Subcutaneous adipose tissue (tissue), 3 donors: Measurements from ENCODE around the gene HPGDS.

- PRO-cap: no peak
- RAMPAGE, long total RNA, 3 experiments: no peak in any of the 3 experiments
Observed at GRCh38 chr4:88655841-88656495, 41.7 kb downstream of the NAP1L5 start.

DNA sequence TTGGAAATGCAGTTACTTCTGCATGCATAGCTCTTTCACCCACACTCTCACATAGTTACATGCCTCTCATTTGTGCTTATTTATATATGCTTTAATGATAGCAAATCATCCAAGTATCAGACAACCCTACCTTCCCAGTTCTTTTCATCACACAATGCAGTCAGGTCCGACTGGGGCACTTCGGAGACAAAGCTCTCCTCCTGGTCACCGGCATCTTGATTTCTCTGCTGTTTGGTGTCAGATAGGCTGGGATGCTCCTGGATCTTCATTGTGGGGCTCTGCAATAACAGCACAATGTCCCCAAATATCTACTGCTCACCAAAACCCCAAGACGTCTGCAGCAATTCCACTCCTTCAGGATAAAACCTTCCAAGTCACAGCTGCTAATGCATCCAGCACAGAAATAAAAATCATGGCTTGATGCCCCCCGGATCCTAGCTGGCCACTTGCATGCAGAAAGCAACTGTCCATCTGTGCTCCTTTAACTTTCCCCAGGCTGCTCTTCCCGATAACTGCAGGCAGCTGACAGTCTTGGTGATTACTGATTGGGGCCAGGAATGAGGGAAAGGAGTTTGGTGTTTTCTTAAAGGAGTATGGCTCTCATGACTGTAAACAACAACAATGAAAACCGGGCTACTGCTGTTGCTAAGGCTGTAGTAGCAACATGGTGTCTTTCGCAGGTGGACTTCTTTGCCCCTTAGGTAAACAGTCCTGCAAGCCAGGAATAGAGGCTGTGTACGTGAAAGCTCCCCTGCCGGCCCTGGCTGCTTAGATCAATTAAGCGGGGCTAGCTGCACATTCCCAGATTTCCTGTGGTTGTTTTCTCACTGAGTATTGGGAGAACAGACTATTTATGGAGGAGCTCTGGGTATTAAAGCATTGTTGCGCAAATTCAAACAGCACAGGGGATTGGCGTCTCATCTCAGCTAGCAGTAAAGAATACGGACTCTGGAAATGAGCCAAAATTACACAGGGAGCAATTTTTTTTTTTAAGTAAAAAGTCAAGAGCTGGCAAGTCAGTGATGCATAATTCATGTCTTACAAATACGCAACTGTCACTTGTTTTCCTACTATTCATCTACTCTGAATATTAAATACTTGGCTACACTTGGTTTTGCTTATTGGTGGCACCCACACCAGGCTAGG is 61.4 kb upstream of the NAP1L5 start:
- PRO-cap: unidirectional peak, minus-strand start at position 779 of the sequence
- RAMPAGE, long total RNA, 3 experiments: start-site peak on the minus strand in 1 of 3 experiments, centred at positions 254 to 848 of the sequence, 24 to 29 reads per replicate

GRCh38 chr4:88772950-88773571 is 75.4 kb upstream of the NAP1L5 start:
- PRO-cap: no peak
- RAMPAGE, long total RNA, 3 experiments: no peak in any of the 3 experiments

DNA sequence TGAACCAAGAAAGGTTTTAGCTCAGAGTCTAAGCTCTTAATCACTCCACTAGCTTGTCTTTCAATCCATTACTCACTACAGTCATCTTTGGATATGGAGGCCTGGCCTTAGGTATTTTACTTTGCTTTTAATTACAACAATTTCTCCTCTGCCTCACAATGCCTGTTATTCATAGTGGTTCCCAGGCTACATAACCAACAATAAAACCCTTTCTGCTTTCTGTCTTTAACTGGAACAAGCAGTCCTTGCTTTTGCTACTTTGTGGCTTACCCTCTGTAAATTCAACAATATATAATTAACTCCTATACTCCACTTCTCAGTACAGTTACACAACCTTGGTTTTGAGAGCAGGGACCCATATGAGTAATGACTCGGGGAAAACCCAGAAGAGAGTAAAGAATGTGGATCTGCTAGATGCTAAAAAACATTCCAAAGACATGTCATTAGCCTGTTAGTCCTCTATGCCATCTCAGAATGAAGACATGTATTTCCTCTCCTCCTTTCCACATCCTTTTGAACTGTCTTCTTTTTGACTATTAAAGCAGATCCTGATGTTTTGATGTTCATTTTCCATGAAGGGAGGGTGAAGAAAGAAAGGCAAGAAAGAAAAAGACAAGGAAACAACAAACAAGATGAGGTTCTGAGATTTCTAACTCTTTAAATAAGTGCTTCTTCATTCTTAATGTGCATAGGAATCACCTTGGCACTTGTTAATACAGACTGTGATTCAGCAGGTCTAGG is 94.8 kb upstream of the NAP1L5 start:
- PRO-cap: no peak
- RAMPAGE, long total RNA, 3 experiments: no peak in any of the 3 experiments

GRCh38 chr4:89253745-89254473 is 53.7 kb downstream of the GPRIN3 start:
- PRO-cap: no peak
- RAMPAGE, long total RNA, 3 experiments: no peak in any of the 3 experiments

GRCh38 chr4:89290563-89291146 is 16.9 kb downstream of the GPRIN3 start:
- PRO-cap: no peak
- RAMPAGE, long total RNA, 3 experiments: no peak in any of the 3 experiments

DNA sequence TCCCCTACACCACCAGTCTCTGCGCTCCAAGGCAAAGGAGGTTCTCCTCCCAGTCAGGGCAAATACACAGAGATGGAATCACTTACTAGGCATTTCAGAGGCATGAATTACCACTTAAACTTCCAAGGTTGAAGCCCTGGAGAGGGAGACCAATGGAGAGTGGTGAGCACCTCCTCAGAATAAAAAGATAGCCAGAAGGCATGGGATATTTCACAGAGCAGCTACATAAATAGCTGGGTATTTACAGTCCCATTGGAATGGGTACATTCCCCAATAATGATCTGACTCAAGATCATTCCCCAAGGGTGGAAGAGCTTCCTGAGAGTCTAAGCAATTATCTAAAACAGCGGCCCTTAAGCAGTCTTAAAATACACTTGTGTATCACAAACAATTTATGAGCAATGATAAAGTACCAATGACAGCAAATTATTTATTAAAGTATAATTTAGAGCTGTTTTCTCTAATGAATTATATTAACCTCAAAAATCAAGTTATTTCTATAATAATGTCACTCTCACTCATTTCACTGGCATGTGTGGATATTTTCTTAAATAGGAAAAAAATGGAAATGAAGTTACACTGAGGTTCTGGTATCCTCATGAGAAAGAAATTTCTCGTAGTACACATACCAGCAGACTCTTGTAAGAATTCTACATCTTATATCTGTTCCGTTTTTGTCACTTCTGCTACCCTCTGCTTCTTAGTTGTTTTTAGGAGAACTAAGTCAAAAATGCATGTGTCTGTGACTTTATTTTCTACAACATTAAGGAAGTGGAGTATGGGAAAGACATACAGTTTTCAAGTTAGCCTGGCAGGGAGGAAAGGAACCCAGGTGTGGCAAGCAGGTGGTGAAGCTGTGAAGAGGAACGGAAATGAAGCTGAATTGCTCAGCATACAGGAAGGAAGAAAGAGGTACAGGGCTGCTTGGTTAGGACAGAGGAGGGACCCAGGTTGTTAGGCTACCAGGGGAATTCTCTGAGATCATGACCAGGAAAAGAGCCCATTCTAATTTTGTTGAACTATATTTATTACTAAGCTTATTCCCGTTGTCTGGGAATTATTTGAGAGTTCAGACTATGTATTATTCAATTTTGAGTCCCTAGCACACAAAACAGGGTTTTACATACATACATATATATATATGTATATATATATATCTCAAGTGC is 9.7 kb downstream of the GPRIN3 start:
- PRO-cap: no peak
- RAMPAGE, long total RNA, 3 experiments: no peak in any of the 3 experiments

DNA sequence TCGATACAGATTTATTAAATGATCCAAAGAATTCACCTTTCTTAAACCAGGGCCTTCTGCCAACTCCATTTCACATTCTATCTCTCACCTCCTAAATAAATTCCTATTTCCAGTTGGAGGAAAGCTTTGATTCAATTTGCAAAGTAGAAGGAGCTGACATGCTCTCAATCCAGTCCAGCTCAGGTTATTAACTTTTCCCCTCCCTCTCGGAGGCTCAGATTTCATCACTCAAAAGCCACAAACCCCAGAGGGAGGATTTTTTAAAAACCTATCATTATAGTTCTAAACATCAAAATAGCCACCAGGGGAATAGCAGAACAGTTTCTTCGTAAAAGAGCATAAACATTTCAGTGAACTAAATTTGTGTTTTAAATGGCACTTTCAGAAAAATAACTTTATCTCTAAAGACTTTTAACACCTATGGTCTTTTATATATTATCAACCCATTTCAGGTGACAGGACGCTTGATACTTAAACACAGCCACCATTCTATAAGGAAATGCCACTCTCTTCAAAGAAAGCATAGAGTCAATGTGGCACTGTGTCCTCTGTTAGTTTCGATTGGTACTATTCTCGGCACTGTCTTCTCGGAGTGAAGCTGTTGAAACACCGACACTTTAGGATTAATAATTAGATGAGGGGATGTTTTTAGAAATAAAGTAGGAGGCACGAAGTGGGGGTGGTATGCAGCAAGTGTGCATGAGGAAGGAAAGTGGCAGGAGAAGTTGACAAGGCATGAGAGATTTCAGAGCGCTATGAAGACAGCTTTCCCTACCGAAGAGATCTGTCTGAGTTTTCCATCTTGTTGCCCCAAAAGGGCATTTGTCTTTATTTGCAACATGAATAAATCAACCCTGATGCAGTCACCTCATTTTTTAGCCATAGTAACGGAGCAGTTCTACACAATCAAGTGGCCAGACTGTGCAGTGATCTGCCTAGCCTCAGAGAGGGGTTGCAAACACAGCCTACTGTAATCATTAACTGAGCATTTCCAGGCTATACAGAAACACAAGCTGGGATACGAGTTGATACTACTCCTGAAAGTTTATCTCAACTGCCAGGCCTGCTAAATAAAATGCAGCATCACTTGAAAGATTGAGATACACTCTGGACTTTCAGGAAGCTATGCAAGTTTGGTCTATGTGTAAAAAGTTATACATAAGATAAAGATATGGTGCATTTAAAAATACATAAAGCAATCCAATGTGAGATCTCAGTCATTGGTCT is 8.5 kb downstream of the GPRIN3 start:
- PRO-cap: no peak
- RAMPAGE, long total RNA, 3 experiments: no peak in any of the 3 experiments

DNA sequence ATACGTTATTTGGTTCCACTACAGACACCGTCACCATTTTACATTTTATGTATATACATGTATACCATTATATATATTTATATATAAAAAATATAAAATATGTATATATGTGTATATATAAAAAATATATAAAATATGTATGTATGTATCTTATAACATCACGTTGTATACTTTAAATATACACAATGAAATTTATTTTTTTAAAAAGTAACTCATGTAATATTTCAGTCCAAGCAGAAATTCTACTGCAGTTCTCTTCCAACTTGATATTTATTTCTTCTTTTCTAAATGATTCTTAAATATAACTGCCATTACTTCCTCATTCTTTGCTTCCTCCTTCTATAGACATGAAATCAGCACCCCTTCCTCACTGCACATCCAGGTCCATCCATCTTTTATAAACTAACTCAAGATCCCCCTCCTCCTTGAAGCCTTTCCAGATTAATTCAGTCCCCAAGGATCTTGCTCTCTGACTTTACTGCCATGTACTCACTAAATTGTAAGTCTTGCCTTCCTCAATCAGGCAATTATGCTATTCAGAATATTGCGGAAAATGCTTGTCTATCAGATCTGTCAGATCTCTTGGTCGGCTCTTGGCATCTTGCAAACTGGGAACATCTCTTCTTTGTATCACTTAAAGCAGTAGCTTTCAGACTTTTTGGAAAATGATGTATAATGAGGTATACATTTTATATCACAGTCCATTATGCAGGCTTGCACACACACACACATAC is 3.7 kb downstream of the GPRIN3 start:
- PRO-cap: unidirectional peak, minus-strand start at position 272 of the sequence
- RAMPAGE, long total RNA, 3 experiments: no peak in any of the 3 experiments

- PRO-cap: no peak
- RAMPAGE, long total RNA, 3 experiments: no peak in any of the 3 experiments
Observed at GRCh38 chr4:89304869-89305712, 2.5 kb downstream of the GPRIN3 start.

DNA sequence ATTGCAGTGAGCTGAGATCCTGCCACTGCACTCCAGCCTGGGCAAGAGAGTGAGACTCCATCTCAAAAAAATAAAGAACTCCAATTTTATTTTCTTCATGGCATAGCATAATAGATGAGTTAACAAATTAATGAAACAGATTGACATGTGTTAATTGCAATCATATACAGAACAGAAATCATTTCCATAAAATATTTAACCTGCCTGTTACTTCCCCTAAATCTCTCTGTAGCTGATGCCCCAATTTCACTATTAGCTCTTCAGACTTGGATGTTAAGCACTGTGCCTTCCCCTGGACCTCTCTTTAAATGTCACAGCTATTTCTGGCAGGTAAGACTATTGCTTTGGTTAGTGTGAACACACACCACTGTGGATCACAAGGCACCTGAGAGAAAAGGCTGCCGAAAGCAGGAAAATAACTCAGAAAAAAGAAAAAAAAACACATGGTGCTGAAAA is 91.3 kb downstream of the SNCA start:
- PRO-cap: no peak
- RAMPAGE, long total RNA, 3 experiments: no peak in any of the 3 experiments

GRCh38 chr4:92305114-92305940 is 1.6 kb downstream of the GRID2 start:
- PRO-cap: bidirectional peak, plus-strand start at chr4:92305771, minus-strand start at chr4:92305611
- RAMPAGE, long total RNA, 3 experiments: no peak in any of the 3 experiments

DNA sequence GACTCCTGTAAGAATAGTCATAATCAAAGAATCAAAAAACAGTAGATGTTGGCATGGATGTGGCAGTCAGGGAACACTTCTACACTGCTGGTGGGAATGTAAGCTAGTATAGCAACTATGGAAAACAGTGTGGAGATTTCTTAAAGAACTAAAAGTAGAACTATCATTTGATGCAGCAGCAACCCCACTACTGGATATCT is 8.9 kb downstream of the GRID2 start:
- PRO-cap: no peak
- RAMPAGE, long total RNA, 3 experiments: no peak in any of the 3 experiments

DNA sequence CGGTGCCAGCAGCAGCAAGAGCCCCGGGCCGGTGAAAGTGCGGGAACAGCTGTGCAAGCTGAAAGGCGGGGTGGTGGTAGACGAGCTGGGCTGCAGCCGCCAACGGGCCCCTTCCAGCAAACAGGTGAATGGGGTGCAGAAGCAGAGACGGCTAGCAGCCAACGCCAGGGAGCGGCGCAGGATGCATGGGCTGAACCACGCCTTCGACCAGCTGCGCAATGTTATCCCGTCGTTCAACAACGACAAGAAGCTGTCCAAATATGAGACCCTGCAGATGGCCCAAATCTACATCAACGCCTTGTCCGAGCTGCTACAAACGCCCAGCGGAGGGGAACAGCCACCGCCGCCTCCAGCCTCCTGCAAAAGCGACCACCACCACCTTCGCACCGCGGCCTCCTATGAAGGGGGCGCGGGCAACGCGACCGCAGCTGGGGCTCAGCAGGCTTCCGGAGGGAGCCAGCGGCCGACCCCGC is 742 bp downstream of the ATOH1 start:
- PRO-cap: no peak
- RAMPAGE, long total RNA, 3 experiments: no peak in any of the 3 experiments

DNA sequence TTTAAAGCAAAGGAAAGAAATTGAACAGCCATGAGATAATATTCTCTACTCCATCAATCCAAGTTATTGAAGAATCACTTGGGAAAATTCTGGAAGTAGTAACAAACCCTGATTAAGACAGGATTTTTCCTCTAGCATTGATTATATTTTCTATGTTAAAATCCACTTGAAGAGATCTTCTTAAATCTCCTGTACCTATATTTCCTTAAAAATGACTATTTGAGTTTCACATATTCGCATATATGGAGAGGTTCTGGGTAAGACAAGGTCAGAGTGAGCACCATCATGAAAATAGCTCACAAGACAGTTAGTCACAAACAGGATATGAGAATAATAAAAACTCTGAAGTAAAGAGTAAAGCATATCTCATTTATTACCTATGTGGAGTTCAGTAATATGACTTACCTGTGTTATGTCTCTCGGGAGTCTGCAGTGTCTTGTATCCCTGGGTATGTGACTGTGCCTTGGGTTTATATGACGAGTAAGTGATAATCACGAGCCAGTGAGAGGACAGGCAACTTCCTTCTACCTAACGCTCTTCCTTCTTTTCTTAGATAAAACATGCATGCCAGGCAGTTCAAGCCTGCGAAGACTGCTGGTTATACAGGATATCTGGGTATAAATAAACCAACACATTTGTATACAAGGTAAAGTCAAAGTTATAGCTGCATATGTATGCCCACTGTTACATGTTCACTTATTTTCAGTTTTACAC is at the start of gene HPGDS:
TSS of gene HPGDS (minus strand) at position 447 of the 715 bp plus-strand sequence.
- PRO-cap: unidirectional peak, minus-strand start at position 444 of the sequence
- RAMPAGE, long total RNA, 3 experiments: start-site peak on the minus strand in 2 of 3 experiments, centred at positions 447 to 455 of the sequence, 58 to 380 reads per replicate

DNA sequence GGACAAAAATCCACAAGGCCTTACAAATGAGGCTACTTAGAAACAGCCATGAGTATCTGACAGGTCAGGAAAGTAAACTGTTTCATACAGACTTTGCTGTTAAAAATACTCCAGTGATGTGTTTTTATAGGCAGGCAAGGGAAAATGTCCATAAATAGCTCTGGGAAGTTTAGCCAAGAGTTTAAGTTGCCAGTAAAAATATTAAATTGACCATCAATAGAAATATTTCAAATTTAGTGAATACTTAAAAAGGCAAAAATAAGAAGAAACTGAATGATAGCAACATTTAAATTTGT is 41.7 kb upstream of the PDLIM5 start:
- PRO-cap: unidirectional peak, minus-strand start at position 79 of the sequence
- RAMPAGE, long total RNA, 3 experiments: no peak in any of the 3 experiments

- PRO-cap: bidirectional peak, plus-strand start at chr4:94410894, minus-strand start at chr4:94410735
- RAMPAGE, long total RNA, 3 experiments: no peak in any of the 3 experiments
Observed at GRCh38 chr4:94410444-94411153, 41.1 kb upstream of the PDLIM5 start.

DNA sequence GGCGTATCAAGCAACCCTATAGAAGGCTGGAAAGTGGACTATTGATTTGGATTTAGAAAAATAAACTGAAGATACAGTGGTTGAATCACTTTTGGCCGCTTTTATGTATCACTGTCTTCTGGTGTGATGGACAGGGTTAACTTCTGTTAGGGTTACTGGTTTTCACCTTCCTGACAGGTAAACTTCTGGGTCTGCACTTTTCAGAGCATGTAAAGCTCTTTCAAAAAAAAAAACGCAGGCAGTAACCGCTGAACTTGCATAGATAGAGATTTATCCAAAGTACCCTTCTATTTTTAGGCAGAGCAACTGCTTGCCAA is 488 bp upstream of the PDLIM5 start:
- PRO-cap: no peak
- RAMPAGE, long total RNA, 3 experiments: no peak in any of the 3 experiments

DNA sequence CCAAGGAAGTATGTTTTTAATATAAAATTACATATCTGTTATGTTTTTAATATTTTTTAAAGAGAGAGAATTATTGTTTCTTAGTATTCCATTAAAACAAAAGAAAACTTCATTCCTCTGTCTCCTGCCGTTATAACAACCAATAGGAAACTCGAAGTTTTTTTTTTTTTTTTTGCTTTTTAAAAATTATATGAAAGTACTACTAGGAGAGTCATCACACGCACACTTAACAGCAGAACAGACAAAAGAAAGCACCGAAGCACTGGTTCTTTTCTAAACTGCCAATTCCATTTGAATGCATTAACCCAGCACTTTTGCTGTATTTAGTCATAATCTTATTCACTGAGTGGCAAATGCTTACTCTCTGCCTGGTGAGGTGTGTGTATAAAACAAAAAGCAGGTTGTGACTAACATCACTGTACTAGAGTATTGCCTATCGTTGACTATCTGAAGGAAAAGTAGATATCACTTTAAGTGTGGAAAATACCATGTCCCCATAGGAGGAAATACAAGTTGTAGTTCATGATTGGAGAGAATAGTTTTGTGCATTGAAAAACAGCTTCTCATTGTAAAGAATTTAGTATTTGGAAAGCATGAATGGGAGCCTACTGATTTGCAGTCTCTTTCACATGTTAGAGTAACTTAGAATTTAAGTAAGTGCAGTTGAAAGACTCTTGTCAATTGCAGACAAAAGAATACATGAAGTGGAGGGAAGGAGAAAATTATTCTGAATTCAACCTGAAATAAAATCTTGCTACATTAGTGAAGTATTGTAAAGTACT is 2.6 kb downstream of the PDLIM5 start:
- PRO-cap: unidirectional peak, plus-strand start at position 235 of the sequence
- RAMPAGE, long total RNA, 3 experiments: no peak in any of the 3 experiments

DNA sequence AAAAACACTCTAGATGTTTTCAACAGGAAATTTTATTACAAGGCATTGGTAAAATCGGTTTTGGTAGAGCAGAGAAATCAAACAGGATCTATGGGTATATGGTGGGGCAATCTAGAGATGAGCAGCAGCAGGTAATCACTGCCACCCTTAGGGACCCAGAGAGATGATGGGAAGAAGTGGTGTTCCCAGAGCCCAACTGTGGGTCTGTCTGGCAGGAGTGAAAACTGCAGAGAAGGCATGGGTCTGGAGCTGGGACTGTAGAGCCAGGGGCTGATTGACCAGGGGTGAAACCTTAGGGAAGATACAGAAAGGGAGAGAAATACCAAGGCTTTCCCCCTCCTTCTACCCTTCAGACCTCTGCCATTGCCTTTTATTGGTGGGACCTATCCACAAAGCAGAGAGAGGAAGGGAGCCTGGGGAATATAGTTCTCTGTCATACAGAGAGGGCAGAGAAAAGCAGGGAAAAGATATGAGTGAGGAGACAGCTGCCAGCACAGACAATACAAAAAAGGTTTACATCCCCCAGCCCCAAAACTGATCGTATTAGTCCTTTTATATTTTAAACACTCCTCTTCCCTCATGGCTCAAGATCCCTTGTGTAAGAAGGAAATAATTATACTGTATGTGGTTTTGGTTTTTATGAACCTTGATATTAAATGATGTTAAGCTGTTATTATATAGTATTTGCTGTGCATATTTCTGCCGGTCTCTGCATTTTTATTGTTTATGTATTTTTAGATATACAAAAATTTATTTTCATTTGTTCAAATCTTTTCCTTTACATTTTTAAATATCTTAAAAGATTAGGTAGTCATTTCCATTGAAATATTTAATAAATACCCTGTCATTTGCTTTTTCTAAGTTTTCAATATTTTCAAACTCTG is 28.8 kb downstream of the PDLIM5 start:
- PRO-cap: no peak
- RAMPAGE, long total RNA, 3 experiments: no peak in any of the 3 experiments